Left lobe of liver (tissue), 1 donor: Measurements from ENCODE around the gene TSC22D1.

DNA sequence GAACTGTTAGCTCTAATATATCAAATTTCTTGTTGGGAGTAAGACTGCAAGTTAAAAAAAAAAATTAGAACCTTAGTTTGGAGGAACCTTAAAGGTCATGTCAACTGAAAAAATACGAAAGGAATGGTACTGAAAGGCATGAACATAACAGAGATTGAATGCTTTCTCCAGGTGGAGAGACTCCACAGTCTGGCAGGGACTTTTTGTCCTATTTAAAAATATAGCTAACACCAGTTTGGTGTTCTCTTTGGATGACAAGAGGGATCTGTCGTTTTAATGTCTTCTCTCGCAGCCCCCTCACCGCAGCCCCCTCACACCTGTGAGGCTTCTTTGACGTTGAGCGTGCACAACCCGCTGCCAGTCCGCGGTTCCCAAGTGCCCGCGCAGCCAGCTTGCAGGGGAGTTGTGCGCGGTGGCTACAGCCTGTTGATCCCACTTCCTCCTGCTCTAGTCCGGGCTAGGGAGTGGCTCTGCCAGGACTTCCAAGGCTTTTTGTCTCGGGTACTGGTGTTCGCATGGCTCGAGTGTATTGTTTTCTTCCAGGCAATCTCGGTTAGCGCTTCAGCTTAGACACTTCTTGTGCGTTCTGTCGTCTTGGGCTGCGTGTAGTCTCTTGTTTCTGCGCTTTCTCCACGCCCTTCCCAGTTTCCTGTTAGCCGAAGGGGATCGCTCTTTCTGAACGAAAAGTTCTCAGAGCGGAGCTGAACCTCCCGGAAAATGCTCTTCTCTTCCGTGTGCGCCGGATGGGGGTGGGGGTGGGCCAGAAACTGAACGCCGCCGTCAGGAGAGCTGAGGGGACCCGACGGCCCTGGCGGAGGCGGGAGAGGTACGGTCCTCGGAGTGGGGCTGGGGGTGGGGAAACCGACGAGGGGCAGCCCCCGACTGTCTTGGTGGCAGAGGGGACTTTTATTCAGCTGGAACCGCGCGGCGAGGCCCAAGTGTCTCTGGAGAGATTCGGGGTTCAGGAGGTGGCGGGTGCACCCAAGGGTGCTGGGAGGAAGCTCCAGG is 868 bp upstream of the DGKH start:
- PRO-cap, result unidirectional peak, plus-strand start at position 450 of the sequence; bidirectional peak, plus-strand start at position 693 of the sequence, minus-strand start at position 579 of the sequence

DNA sequence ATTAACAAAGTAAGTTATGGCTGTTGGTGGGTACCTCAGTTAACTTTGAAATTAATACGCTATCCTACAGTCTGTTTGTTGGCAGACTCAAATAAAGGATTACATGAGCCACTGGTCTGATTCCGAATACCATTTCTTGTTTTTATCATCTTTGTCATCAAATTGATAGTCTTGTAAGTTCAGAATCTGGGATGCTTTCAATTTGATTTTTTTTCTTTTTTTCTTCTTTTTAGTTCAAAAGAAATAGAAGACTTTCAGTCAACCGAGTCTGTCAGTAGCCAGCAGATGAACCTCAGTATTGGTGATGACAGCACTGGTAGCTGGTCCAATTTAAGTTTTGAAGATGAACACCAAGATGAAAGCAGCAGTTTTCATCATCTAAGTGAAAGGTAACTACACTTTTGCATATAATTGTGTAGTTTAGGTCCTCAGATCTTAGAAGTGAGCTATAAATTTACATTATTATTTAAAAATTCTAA is 36.3 kb downstream of the AKAP11 start:
- PRO-cap, result no peak

DNA sequence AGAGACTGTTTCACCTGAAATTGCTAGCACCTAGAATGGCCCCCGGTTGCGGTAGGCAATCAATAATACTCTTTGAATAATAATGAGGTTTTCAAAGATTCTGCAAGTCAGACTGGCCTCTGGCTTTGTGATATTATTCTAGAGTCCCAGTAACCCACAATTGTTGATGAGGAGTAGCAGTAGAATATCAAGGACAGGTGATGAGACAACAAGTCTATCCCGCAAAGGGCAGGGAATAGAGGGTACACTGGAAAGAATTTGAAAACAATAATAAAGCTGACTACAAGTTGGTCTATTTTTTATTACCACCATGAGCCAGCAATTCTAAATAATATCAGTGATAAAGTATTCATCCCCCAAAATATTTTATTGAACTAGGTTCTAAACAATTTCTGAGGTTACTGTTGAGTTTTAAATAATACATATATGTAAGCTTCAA is 9.4 kb downstream of the FAM216B start:
- PRO-cap, result no peak

DNA sequence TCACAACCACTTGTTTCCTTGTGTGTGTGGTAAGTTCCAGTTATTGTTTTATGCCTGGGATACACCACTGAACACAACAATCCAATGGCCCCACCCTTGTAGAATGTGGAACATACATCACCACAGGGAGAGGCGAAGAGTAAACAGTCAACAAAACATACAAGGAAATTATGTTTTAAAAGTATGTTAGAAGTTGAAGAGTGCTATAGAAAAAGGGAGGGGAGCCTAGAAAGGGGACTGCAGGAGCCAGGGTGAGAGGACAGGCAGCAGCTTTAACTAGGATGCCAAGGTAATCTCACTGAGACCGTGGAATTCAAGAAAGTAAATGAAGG is 100.4 kb downstream of the EPSTI1 start:
- PRO-cap, result no peak

DNA sequence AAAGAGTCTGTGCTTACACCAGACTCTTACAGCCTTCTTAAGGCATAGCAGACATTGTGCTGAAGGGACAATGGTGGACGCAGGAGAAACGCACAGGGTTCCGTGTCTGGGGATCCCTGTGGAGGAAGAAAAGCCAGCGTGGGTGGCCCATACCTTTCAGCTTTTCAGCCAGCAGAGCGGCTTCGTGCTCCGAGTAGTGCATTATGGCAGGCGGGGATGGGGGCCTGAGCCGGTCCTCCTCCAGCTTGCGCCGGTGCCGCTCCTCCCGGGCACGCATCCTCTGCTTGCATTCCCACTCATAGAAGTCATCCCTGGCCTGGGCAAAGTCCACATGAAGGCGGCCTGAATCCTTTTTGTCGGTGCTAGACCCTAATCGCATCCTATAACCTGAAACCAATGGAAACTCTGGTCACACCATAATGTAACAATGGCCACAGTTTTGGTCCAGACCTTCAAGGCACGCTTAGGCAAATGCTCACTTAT is 332.4 kb downstream of the DNAJC15 start:
- PRO-cap, result no peak

DNA sequence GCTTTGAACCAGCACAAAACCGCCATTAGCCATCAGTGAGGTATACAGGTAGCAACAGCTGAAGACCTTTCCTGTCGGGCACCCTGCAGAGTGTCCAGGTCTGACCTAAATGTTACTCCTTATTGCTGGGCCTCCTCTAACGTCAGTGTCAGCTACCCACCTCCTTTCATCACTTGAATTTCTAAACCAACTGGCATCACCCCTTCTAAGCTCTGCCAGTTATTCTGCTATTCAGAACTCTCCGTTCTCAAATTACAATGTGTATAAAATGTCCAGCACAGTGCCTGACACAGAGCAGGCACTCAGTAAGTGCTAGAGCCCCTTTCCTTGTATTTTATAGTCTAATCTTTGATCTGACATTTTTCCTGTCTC is 178.0 kb downstream of the ENOX1 start:
- PRO-cap, result no peak

DNA sequence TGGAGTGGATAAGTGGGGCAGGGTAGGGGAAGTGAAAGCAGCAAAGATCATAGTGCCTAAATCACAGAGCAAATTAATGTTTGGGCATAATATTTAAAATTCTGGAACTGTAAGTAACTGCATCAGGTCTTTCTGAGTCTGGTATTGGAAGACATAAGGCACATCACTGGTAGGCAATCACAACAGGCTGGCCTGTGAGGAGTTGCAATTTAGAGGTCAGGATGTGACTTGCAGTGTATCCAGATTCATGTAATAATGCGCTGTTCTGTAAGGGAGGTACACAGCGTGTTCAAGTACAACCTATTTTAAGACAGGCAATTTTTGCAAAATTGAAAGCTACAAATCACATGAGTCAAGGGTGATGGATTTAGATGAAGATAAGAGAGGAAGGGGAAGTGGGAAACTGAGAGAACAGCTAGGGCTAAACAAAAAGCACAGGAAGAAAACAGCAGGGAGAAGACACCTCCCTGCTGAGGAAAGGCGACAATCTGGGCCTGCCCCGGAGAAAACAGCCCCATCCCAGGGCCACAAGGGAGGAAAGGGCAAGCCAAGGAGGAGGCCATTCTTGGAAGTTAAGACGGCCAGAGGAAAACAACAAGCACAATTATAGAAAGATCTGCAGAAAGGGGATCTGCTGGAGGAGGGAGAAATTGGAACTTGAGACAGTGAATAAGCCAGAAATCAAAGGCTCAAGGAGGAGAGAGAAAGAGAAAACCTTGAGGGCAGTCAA is 138.2 kb downstream of the LACC1 start:
- PRO-cap, result no peak

DNA sequence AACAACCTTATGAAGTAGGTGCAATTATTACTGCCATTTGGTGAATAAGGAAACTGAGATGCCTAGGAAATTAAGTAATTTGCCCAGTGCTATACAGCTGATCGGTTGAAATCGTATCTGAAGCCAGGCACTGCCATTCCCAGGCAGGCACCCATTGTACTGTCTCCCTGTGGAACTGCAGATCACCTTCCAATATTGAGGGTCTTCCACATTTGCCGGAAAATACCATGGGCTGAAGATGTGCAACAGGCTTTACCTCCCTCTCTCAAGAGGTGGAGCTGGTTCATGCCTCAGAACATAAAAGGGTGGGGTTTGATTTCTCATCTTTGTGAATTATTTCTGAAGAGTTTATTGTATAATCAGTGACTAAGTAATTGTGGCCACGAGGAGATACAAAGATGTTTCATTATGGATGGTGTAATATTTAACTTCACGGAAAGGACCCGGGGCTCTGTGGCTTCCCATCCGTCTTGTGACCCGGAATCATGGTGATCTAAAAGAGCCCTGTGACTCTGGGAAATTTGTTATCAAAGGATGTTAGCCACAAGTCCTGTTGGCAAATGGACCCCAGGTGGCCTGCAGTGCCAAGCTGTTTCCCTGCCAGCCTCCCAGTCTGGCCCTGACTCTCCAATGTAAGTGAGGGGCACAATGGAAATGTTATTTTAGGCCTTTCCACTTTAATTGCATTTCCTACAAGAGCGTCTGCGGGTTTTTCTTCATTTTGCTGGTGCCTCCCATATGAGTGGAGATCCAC is 50.9 kb downstream of the SMIM2 start:
- PRO-cap, result no peak

DNA sequence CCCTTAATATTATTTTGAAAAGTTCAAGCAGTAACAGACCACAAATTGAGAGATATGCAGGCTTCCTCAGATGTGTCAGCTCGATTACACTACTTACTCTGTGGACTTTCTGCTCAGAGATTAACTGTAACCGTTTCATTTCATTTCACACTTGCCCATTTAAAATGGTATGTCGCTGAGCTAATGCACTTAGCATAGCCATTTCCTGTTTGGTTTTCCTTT is 43.8 kb downstream of the SMIM2 start:
- PRO-cap, result no peak

GRCh38 chr13:44237077-44238079 is 76.3 kb upstream of the SMIM2 start:
- PRO-cap, result bidirectional peak, plus-strand start at chr13:44237599, minus-strand start at chr13:44237494

GRCh38 chr13:44305826-44306348 is 67.7 kb upstream of the SERP2 start:
- PRO-cap, result no peak

GRCh38 chr13:44508583-44509137 is 67.5 kb downstream of the TSC22D1 start:
- PRO-cap, result unidirectional peak, minus-strand start at chr13:44508805

DNA sequence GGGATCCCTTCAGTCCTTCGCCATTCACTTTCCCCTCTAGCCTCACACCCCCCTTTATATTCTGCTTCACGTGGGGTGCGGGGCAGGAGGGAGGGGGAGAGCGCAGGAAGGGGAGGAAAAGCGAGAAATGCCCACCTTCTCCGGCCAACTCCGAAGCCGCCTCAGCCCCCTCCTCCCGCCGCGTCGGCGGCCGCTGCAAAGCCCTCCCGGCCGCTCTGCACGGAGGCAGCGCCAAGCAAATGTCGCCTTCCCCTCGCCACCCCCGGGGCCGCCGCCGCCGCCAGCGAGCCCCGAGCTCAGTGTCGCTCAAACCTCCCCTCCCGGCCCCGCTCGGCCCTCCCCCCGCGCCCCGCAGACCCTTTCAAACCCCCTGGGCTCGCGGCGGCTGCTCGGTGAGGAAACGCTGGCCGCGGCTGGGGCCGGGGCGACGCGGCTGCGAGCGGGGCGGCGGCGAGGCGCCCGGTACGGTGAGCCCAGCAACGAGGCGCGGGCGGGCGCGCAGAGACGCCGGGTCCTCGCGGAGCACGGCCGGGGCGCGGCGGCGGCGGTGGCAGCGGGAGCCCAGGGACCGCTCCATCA is at the start of gene TSC22D1:
TSC22D1 (minus strand) TSS at position 31 of the 579 bp plus-strand sequence.
- PRO-cap, result unidirectional peak, minus-strand start at position 31 of the sequence

- PRO-cap, result no peak
Observed at GRCh38 chr13:44756229-44756916, 180.2 kb upstream of the TSC22D1 start.

DNA sequence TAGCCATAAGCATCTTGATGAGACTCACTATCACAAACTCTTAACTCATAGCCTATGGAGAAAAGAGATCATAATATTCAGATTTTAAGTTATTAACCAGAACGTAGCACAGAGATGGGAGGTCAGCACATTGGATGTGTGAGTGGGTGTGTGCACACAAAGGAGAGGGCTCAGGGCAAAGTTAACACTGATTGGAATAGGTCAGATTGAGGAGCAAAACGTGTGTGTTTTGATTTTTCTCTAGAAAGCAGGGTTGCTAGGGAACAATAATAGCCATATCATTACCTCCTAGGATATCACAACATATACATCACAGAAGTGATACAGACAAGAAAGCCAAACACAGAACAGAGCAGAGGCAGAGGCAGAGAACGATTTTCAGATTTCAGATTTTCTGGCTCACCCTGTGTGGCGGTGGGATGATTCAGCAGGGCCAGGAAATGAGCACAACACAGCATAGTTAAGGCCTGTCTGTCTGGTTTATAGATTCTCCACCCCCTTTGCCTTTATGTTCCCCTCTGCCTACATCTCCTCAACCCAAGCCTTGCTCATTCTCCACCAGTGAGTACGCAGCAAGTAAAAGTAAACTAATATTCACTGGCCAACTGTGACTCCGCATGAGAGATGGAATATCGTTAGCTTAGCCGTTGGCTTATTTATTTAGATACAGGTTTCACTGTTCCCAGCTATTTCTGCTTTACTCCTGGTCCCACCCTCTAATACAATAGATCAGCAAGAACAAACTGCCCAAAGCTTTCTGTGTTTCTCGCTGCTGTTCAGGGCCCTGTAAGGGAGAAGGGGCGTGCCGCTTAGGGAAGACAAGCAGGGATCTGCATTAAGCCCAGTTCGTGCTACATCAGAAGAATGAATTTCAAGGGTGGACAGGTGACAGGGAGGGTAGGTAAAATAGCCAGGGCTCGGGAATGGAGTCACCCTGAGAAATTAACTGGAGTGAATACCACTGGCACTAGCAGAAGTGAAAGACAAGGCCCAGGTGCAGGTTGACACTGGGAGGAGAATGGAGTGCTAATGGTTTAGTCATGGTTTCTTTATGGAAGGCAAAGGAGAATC is 182.7 kb upstream of the TSC22D1 start:
- PRO-cap, result no peak

GRCh38 chr13:44759595-44759929 is 183.4 kb upstream of the TSC22D1 start:
- PRO-cap, result no peak

GRCh38 chr13:44906608-44907312 is 82.5 kb downstream of the NUFIP1 start:
- PRO-cap, result no peak

GRCh38 chr13:44932619-44933361 is 56.5 kb downstream of the NUFIP1 start:
- PRO-cap, result no peak

GRCh38 chr13:44969867-44970253 is 19.4 kb downstream of the NUFIP1 start:
- PRO-cap, result no peak

DNA sequence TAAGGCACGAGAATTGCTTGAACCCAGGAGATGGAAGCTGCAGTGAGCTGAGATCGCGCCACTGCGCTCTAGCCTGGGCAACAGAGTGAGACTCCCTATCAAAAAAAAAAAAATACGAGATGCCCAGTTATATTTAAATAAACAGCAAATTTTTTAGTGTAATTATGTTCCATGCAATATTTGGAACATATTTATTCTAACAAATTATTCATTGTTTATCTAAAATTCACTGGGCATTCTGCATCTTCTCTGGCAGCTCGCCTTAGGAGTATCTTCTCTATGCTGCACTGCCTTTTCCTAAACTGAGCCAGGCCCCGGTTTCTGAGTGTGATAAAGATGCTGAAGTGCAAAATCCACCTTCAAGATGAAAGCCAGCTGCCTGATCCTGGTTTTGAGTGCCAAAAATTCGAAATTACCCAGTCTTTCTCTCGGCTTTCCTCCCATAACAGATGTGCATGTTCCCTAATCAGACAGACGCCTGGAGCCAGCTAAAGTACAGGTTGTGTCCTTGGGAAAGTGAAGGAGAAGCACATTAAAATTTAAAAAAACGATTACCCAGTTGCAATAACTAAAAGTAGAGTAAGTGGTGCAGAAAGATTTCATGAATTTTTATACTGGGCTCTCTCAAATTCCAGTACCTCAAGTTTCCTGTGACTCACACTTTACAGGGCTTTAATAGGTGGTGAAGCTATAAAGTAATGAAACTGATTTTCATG is 65.1 kb upstream of the GTF2F2 start:
- PRO-cap, result no peak